ENCODE measurements around a stretch of chr10.

- RRBS, 2 experiments, result no CpG with 5 or more reads among the region's 8 CpGs
Measured at GRCh38 chr10:14586643-14587295, 187.9 kb downstream of the FAM107B start.

DNA sequence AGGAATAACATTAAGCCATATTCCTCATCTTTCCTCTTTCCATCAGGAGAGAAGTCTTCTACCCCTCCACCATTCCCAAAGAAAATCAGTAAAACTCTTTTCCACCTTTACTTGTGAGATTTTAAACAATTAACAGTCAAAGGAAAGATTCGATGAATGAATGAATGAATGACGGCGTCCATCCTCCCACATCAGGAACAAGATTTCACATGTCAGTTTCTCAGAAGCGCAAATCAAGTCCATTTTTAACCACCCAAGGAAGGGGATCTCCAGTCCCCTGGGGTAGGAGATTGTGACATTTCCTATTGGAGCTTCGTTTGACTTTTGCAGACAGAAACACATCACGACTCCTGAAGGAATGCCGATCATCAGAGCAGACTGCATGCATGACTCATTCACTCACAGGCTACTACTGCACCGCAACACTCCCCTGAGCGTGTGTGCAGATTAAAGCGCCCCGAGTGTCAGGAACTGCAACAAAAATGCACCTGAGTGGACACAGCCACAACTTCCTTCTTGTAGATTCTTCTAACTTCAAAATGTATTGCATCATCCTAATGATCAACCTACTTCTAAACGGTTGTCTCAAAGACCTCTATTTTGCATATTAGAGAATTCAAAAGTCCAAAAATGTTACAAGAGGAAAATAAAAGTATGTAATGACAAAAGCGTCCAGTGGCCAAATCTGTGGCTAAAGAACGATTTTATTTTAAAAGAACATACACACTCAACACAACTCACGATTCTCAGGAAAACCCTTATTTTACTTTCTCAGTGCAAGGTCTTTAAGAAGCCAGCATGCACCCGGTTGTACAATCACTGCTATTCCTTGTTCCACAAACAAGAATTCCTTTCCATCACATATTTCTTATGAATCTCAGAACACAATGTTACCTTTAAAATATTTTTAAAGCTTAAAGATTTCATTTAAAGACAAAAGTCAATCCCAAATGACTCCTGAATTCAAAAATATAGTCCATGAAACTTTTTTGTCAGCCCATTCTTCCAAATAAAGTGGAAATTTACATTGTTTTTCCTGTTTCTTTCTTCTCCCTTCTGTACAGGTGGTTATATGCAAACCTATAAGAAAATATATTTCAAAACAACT is 172.6 kb downstream of the FAM107B start:
- RRBS, 2 experiments, result no CpG with 5 or more reads among the region's 16 CpGs

GRCh38 chr10:14645129-14645670 is 129.5 kb downstream of the FAM107B start:
- RRBS, 2 experiments, result no CpG with 5 or more reads among the region's 5 CpGs

GRCh38 chr10:14659416-14660283 is 115.0 kb downstream of the FAM107B start:
- RRBS, 2 experiments, result no CpG with 5 or more reads among the region's 8 CpGs

DNA sequence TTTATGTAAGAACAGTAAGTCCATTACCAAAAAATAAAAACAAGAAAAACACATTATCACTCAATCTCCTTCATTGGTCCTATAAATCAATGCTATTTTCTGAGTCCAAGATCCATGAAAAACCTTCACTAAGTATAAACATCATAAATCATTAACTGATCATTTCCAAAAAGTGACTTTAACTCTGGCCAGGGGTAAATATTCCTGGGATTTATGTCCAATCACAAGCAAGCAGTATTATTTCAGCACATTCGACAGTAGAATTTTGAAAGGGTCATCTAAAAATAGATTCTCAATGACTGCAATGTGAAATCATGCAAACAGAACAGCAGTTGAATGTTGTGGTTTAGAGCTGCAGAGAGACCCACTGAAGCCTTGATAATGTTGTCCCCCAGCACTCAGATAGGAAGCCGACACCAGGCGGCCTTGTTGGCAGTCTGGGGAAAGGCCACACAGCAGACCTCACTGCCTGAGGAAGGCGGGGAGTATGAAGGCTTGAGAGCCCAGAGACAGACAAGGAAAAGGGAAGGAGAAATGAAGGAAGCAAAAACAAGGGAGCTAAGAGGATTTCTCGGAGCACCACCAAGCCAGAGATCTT is 38.1 kb downstream of the FAM107B start:
- RRBS, 2 experiments, result no CpG with 5 or more reads among the region's 5 CpGs

- RRBS, 2 experiments, result 1 to 2% methylated on average over 7 of the region's 33 CpGs
Measured at GRCh38 chr10:14838743-14839297, 714 bp downstream of the HSPA14 start.

DNA sequence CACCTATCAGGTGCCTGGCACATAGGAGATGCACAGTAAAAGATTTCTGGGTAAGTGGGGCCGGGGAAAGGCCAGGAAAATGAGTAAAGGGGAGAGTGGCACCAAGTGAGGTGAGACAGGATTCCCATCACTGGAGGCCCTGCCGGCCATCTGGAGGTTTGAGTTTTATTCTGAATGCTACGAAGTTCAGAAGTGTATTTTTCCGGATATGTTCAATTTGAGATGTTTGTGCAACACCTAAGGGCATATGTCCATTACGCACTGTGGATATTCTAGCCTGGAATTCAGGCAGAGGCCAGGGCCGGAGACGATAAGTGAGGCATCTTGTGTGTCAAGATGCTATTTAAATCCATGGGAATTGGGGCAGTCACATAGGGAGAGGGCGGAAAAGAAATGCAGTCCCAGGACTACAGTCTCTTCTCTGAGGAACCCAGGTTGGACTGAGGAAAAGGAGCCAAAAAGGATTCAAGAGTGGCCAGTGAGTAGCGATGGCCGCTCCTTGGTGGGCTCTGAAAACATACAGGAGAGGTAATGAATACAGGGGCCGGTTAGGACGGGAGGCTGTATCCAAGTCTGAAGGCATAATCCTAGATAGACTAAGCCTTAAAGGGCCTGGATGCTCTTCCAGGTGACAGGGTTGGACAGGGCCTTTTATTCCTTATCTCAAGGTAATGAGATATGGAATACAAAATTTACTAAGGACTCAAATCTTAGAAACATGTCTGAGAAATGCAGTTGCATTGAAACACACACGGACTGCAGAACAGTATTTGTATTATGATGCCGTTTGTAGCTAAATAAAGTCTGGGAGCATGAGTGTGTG is 1.8 kb upstream of the SUV39H2 start:
- RRBS, 2 experiments, result 80 to 81% methylated on average over 1 to 3 of the region's 14 CpGs

- RRBS, 2 experiments, result 3% methylated on average over 4 of the region's 32 CpGs
Measured at GRCh38 chr10:15167354-15168110, 961 bp downstream of the NMT2 start.

DNA sequence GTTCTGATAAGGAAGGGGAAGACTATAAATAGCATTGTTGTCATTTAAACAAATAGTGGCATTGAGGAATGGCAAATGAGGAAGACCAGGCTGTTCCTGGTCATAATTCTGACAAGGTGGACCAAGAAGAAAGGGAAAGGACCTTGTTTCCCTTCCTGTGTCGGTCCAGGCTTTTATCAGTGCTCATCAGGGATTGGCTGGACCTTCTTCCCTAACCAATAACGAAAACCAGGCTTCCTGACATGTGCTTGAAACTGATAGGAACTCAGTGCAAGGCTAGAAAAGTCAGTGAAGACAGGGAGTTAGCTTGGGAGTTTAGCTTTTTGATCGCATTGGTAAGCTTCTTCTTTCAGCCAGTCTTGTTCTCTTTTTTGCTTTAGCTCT is 116.1 kb downstream of the ITGA8 start:
- RRBS, 2 experiments, result no CpG with 5 or more reads among the region's 3 CpGs

GRCh38 chr10:15672474-15672948 is 47.2 kb downstream of the ITGA8 start:
- RRBS, 2 experiments, result no CpG with 5 or more reads among the region's 5 CpGs

DNA sequence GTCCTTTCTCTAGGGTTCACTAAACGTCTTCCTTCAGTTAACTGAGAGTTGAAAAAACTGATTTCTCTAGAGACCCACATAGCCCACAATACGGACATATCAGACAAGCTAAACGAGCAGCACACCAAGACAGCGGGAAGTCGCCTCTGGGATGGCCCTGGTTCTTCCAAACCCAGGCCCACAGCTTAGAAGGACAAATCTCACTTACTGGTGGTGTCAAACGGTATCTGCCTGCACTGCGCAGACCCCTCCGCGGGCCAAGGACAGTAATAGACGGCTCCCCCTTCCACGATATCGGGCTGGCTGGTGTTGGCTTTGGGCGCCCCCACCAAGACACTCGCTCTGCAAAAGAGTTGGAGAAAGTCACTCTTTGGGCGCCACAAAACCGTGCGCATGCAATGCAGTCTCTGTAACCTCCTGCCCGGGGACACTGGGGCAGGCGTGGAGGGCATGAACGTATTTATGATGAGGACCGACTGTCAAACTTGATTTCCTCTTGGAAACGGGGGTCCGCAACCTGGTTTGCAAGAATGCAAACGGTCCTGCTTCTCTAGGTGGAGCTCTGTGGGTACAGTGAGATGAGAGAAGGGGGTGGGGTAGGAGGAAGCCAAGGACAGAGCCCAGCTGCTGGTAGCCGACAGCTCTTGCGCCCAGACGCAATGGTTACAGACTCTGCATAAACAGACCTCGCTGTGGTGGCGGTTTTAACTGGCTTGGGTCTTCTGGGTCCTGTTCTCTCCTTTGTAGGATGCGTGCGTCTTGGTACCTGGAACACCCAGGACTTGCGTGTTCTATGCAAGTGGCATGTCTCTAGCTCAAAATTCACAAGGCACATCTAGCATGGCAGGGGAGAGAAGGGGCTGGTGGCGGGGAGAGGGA is 925 bp downstream of the ITGA8 start:
- RRBS, 2 experiments, result no CpG with 5 or more reads among the region's 33 CpGs

GRCh38 chr10:15738124-15738729 is 18.5 kb upstream of the ITGA8 start:
- RRBS, 2 experiments, result no CpG with 5 or more reads among the region's 6 CpGs

GRCh38 chr10:16470893-16471097 is 34.0 kb downstream of the PTER start:
- RRBS, 2 experiments, result no CpG with 5 or more reads among the region's 3 CpGs

- RRBS, 2 experiments, result no CpG with 5 or more reads among the region's 14 CpGs
Measured at GRCh38 chr10:16787271-16788042, 29.8 kb downstream of the RSU1 start.

DNA sequence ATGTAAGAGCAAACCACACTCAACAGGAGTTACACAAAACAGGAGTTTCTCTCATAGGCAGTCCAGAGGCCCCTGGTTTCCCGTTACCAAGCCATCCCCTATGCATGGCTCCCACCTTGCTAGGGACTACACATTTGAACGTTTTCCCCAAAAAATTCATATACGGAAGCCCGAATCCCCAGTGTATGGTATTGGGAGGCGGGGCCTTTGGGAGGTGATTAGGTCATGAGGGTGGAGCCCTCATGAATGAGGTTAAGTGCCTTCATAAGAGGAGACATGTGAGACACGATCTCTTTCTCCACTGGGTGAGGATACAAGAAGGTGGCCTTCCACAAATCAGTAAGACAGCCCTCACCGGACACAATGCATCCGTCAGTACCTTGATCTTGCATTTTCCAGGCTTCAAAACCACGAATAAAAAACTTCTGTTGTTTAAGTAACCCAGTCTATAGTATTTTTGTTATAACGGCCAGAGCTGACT is 29.0 kb downstream of the RSU1 start:
- RRBS, 2 experiments, result no CpG with 5 or more reads among the region's 10 CpGs

DNA sequence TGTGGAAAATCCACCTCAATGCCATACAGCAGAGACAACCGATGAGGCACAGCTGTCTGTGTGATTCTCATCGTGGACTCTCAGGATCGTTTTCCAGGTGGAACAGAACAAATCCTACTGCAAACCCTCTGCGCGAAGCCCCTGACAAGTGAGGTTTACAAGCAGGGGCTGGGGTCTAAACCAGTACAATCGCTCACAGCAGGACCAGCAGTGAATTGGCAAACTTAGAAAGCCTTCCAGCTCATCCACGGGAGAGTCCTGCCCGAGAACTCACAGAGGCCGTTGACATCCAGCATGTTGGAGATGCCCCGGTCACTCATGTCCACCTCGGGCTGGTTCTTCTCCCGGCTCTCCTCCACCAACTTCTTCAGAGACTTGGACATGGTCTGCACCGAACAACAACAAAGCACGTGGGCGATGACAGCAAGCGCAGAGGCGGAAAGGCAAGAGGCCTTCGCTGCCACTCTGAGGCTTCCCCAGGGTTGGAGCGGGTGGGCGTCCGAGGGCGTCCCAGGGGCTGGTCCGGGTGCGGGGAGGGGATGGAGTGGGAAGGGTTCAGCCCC is 444 bp downstream of the RSU1 start:
- RRBS, 2 experiments, result no CpG with 5 or more reads among the region's 24 CpGs

DNA sequence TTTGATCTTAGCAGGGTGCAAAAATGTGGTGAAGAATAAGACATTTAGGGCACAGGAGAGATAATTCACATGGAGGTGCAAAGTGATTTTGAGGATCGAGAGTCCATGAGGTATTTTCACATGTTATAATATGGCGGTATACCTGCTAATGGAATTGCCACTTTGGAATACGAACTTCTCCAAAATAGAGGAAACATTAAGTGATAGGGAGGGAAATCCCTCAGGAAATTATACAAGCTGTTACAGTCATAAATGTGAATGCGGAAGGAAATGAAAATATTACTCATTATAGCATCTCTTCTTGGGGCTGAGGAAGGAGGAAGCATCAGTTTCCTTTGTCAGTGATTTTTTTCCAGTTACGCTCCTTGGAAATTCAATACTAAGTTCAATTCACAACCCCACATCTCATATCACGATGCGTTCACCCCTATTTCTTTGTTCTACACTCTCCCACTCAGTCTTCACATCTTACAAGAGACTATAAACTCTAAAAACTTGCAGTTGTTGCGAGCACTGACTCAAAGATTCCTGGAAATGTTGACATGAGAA is 149.7 kb upstream of the RSU1 start:
- RRBS, 2 experiments, result no CpG with 5 or more reads among the region's 8 CpGs

DNA sequence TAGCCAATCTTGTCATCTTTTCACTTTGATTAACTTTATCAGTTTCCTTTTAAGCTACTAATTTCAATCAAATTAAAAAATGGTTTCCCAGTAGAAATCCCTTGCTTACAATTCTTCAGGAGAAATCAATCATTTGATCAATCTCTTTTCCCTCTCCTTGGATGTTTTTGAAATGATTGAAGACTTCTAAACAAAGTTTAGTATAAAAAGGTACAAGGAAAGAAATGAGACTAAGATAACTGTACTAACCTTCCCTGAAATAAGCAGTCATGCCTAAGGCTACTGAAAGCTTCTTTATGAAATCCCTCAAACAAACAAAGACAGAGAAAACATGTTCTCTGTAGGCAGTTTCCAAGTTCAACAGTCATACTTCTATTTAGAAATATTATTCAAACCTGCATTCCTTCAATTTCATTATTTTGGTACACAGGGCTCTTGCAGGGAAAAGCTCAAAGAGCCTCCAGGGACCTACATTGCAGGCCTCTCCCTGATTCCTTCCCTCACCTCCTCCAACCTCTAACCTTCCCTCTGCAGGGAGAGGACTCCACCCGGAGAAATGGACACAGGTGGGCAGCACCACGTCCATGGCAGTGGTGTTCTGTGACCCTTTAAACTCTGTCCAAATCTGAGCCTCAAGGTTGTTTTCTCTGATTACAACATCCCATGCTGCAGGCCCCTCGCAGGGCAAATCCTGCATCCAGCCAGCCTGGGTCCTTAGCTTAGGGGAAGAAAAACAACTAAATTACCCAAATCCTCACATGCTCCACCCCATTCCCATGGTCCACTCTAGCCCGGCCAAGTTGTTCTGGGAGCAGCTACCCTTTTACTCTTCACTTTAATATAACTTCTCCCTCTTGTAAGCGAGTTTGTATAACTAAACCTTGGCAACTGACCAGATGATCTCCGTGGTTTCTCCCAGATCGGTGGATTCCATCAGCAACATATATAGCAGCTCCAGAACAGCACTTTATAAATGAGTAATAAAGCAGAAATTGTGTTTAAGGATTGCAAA is 129.9 kb downstream of the CUBN start:
- RRBS, 2 experiments, result no CpG with 5 or more reads among the region's 7 CpGs

DNA sequence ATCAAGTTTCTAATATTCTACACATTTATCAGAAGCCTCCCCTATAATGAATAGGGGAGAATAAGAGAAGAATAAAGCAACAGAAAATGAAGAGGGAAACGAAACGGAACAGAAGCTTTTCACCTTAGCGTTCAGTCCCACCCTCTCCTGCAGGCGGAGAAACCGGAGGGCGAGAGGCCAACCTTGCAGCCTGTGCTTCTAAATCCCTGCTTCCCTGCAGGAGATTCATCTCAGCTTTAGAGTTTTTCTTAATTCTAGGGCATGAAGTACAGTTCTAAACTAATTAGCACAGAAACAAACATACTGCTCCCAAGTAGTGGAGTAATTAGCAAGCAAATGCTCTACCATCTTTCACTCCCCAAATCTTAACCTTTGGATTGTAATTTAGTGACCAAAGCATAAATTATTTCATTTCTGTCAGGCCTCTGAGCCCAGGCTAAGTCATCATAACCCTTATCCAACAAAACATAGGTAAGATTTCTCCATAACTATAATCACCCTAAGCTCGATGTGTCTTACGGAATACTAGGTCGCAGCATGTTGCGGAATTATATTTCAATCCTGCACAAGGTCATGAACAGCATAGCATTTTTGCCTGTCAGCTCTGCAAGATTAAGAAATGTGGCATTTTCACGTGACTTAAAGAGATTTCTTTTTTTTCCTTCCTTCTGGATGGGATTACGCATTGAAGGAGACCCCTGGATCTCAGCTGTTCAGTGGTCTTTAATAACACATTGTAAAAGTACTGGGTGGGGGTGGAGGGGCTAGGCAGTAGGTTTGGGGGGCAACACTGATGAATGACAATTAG is 107.0 kb downstream of the CUBN start:
- RRBS, 2 experiments, result no CpG with 5 or more reads among the region's 12 CpGs

GRCh38 chr10:17038199-17039198 is 91.1 kb downstream of the CUBN start:
- RRBS, 2 experiments, result no CpG with 5 or more reads among the region's 13 CpGs